Vein endothelial cell (primary cell): ENCODE measurements around a stretch of chr3.

GRCh38 chr3:197792039-197792305 is 918 bp downstream of the LRCH3 start:
- CAGE, long polyA plus RNA = no peak

- CAGE, long polyA plus RNA = no peak
Measured at GRCh38 chr3:197793344-197793751, 2.3 kb downstream of the LRCH3 start.

- CAGE, long polyA plus RNA = no peak
Measured at GRCh38 chr3:197953262-197954259, 3.6 kb downstream of the RPL35A start.

DNA sequence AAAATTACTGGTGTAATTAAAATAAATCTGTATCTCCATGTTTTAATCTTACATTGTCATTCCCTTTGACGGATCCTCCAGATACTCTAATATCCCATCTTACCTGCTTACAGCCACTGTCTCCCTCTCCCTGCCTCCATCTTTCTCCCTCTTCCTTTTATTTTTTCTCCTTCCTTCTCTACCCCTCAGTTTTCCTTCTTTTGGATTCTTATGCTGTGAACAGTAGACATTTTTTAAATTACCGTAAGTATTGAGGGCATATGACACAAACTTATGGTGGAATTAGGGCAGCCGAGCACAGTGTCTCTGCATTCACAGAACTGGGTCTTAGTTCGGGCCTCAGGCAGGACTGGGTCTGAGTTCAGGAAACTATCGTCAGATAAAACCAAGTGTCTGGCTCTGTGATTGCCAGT is 146.1 kb downstream of the LMLN start:
- CAGE, long polyA plus RNA = no peak